Glomerular endothelial cell (primary cell): ENCODE data around the gene ZNF506.

DNA sequence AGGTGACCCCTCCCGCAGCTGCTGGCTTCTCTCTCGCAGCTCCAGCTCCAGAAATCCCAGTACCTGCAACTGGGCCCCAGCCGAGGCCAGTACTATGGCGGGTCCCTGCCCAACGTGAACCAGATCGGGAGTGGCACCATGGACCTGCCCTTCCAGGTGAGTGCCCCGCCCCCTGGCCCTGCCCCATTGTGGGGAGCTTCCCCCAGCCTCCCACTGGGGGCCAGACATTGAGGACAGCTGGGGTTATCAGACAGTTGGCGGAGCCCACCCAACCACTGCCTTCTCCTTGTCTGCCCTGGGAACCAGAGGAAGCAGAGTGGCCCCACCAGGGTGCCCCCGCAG lies 48.3 kb downstream of the COMP start:
- RAMPAGE, long total RNA: no peak

DNA sequence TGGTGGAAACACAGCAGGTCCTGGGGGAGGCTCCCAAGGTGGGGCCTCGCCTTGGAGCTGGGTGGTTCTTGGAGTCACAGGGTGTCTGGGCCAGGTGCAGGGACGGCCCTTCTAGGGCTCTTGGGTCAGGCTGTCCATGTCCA lies 21.6 kb downstream of the COMP start:
- RAMPAGE, long total RNA: no peak

- RAMPAGE, long total RNA: no peak
Measured at GRCh38 chr19:18905519-18905909, 9.6 kb upstream of the CERS1 start.

DNA sequence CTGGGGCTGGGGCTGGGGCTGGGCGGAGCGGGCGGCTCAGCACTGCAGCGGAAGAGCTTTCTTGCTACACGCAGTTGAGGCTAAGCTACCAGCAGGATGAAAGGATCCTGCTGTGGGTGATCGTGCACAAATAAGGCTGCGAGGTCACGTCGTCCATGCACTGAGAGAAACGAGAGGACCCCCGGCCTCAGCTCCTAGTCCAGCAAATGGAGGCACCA lies 20.8 kb upstream of the HOMER3 start:
- RAMPAGE, long total RNA: no peak

GRCh38 chr19:19024994-19026277 lies 7.9 kb downstream of the SUGP2 start:
- RAMPAGE, long total RNA: no peak

GRCh38 chr19:19062301-19062914 lies 1.4 kb upstream of the SLC25A42 start:
- RAMPAGE, long total RNA: no peak

DNA sequence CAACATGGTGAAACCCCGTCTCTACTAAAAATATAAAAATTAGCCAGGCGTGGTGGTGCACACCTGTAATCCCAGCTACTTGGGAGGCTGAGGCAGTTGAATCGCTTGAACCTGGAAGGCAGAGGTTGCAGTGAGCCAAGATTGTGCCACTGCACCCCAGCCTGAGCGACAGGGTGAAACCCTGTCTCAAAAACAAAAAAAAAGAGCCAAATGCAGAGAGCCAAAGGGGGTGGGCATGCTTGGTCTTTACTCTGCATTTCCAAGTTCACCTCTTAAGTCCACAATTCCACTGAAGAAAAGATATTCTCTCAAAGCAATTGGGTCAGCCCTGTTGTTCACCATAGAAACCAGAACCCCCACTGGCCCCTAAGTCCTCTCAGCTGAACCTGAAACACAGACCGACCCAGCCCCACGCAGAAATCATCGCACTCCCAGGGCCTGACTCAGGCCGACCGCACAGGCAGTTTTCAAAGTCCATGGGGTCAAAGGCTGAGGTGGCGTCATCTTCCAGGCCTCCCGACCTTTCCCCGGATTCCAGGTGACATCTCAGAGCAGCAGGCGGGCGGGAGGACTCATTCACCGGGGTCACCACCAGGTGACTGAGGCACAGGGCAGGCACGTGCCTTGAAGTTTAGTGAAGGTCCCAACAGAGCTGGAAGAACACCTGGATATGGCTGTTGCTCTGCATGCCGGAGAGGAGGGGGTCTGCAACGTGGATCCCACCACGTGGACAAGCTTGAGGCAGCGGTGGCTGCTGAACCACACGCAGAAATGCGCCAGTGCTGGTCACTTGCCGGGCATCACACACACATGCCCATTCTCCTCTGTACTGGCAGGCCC lies 33.2 kb downstream of the SLC25A42 start:
- RAMPAGE, long total RNA: no peak

DNA sequence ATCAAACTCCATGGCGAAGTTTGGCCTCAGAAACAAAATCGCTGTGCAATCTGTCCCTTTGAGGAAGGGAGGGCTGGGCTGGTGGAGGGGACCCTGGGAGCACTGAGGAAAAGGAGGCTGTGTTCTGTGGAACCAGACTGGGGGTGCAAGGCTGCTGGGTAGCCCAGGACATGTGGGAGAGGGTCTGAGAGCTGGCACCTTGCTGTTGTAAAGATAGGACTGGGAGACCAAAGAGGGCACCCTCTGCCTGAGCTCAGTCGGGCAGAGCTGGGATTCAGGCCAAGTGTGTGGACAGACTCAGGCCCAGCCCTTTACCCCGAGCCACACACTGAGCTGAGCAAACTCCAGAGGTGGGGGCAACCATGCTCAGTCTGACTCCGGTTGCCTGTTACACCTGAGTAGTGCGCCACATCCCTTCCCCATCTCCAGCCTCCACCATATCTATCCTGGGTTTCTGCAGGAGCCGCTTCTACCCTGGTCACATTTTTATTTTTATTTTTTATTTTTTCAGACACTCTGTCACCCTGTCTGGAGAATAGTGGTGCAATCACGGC lies 35.5 kb downstream of the SLC25A42 start:
- RAMPAGE, long total RNA: no peak

- RAMPAGE, long total RNA: no peak
Measured at GRCh38 chr19:19319818-19320286, 457 bp downstream of the SUGP1 start.

- RAMPAGE, long total RNA: no peak
Measured at GRCh38 chr19:19371102-19371603, 34.3 kb upstream of the GATAD2A start.

DNA sequence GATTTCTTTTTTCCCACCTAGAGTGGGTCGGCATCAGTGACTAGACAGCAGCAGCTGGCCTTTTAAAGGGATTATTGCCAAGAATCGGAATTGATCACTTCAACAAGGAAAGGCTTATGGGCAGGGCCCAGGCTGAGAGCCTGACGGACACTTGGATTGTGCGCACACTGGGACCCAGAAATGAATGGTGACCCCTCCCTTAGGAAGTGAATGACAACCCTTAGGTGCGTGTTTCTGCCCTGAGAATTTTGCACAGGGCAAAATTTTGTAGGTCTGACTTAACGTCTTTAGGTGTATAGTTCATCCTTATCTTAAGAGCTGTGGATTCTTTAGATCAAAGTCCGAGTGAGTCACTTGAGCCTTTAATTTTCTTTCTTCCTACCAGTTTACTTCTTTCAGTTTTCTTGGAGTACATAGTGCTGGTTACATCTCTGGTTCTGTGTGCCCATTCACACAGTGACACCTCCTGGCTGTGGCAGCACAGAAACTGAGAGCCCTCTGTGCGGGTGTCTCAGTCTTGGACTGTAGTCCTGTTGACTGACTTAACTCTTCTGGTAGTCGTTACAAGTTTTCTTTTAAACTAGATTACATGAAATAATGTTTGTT lies 1.3 kb downstream of the GATAD2A start:
- RAMPAGE, long total RNA: no peak

- RAMPAGE, long total RNA: no peak
Measured at GRCh38 chr19:19427365-19428484, 22.2 kb downstream of the GATAD2A start.

DNA sequence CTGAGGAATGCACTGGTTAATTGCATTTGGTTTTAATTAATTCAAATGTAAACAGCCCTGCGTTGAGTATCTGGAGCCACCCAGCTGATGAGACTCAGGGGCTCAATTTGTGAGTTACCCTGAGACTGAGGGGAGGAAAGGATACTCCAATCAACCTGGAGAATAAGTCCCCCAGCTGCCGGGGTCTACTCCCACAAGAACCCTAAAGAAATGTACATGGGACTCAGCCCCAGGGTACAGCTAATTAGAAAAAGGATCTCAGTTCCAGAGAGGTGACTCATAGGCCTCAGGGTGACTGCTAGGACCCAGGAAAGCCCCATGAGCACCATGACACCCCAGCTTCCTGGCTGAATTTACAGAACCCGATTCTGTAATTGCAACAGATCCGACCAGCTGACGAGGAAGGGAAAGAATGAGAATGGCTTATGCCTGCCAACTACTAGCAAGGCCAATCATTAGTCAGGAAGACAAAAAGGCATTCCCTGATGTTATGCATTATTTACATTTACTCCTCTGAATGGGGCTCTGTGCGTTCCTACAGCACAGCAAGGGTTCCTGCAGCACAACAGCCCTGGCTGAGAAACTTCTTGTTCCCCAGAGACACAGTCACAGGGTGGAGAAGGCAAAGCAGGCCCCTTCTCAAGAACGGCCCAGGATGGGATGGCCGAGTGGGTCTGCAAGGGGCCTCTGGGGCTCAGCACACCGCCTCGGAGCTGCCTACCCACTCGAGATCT lies 27.4 kb downstream of the PBX4 start:
- RAMPAGE, long total RNA: no peak

GRCh38 chr19:19642430-19643497 lies 693 bp downstream of the GMIP start:
- RAMPAGE, long total RNA: no peak

GRCh38 chr19:19644987-19646042 lies 1.9 kb upstream of the GMIP start:
- RAMPAGE, long total RNA: no peak

DNA sequence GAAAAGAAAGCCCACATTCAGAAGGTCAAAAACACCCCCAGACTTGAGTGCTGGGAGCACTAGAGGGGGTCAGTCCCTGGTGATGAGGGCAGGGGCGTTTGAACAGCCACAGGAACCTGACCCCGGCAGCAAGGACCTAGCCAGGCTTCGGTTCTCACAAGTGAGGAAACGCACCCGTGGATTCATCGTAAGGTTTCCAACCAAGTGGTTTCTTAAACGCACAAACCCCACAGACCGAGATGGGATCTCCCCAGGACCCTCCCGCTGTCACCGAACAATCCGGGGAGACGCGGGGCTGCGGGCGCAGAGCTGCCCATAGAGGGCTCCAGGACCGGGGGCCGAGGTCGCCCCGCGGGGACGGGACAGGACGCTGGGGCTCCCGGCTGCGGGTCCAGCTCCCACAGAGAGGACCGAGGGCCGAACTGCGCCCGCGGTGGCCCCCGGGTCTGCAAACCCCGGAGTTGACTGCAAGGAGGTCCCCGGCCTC lies 457 bp downstream of the ZNF14 start:
- RAMPAGE, long total RNA: no peak

GRCh38 chr19:19821314-19822100 lies at the start of gene ZNF506:
TSS of gene ZNF506 (minus strand) at chr19:19821750.
- RAMPAGE, long total RNA: start-site peak on the minus strand at chr19:19821710-19821725, 41 and 58 reads in 2 replicates

DNA sequence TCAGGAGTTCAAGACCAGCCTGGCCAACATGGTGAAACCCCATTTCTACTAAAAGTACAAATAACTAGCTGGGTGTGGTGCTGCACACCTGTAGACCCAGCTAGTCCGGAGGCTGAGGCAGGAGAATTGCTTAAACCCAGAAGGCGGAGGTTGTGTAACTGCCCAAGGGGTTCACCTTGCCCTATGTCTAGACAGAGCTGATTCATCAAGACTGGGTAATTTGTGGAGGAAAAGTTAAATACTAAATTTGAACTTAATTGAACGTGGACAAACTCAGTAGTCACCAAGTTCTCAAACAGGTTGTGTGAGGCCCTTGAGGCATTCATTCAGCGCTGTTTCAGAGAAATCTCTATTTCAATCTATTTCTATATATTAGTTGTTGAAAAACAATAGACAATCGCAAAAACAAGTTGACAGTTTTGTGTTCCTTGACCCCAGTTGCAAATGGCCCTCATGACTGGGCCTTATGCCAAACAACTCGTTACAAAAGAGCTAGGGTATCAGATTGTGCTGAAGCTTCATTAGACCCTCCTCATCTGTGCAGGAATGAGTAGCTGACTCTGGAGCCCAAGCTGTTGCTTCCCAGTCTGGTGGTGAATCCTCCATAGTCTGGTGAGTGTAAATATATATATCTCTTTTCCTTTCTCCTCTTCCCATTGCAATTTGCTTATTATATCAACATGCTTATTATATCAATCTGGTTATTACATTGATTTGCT lies 13.6 kb upstream of the ZNF486 start:
- RAMPAGE, long total RNA: no peak

- RAMPAGE, long total RNA: no peak
Measured at GRCh38 chr19:20431420-20432108, 134.0 kb downstream of the ZNF737 start.

DNA sequence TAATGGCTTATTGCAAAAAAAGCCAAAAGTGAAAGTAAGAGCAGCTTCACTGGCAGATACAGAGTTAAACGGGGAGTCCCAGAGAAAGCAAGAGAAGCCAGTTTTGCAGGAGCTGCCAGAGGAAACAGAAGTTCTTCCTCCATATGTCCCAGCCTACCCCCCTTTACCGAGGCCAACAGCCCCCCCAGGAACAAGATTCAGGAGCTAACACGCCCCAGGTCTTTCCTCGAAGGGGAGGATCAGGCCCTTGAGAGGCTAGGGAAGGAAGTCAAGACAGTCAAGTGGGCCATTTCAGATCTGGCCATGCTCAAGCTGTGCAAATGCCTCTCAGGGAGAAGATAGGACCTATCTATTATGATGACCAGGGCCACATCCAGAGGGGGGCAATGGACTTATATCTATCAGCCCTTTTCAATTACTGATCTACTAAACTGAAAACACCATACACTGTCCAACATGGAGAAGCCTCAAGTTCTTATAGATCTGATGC lies 47.3 kb upstream of the ZNF737 start:
- RAMPAGE, long total RNA: no peak